Body of pancreas (tissue), 2 donors: ENCODE data around the genes NUDT16L1, DNAAF8 and DEXI.

GRCh38 chr16:4673767-4673999 is 19.7 kb upstream of the NUDT16L1 start:
- PRO-cap, result unidirectional peak, plus-strand start at chr16:4673833
- RAMPAGE, long total RNA, 2 experiments, result no peak in any of the 2 experiments

- PRO-cap, result bidirectional peak, plus-strand start at chr16:4693718, minus-strand start at chr16:4693431
- RAMPAGE, long total RNA, 2 experiments, result no peak in any of the 2 experiments
Observed at GRCh38 chr16:4693271-4694065, at the start of gene NUDT16L1. TSS of gene NUDT16L1 (plus strand) at chr16:4693562.

DNA sequence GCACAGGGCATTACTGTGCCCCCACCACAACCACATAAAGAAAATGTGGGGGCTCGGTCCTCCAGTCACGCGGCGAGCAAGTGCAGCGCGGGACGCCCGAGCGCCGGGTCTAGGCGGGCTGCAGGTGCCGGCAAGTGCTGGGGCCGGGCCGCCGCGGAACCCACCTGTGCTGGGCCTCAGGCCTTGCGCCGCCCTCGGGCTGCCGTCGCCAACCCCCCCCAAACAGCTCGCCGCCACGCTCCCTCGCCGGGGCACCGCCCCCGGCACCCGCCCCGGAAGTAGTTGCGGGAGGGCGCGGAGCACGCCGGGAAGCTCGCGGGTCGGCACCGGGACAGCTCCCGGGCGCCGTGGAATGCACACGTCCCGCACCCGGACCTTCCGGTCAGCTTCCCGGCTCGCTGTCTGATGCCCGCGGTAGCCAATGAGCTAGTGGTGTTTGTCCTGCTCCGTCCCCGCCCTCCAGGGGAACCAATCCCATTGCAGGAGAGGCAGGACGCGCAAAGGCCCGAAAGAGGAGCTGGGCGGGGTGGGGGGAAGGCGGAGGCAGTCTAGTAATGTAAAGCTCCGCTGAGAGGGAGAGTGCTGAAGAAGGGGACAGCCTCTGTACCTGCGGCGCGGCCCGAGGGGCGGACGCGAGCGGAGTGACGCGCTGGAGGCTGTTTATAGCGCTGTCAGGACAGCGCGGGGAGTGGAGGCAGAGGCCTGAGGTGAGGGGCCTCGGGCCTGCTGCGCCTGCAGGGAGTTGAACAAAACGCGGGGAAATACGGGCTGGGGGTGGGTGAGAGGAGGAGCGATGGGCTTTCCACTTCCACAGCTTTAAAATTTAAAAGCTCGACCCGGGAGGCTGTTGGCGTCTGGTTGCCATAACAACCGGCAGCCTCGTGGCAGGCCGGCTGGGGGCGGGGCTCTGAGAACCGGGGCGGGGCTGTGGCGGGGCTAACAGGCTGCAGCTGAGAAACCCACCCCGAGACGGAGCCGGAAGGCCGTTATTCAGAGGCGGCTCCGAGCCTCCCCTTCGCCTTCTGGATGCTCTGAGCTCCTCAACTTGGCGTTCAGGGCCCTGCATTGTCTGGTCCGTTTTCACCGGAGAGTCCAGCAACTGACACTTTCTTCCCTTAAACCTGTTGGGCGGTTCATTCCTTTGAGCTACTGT is at the start of gene DNAAF8:
TSS of gene DNAAF8 (plus strand) at position 546 of the 1,153 bp plus-strand sequence.
- PRO-cap, result bidirectional peak, plus-strand start at position 520 of the sequence, minus-strand start at position 210 of the sequence; unidirectional peak, plus-strand start at position 967 of the sequence
- RAMPAGE, long total RNA, 2 experiments, result start-site peak on the minus strand in 2 of 2 experiments, centred at positions 221 to 256 of the sequence, 97 to 110 reads per replicate

- PRO-cap, result unidirectional peak, plus-strand start at chr16:5098596
- RAMPAGE, long total RNA, 2 experiments, result no peak in any of the 2 experiments
Observed at GRCh38 chr16:5098412-5098856, 839 bp upstream of the EEF2KMT start.

DNA sequence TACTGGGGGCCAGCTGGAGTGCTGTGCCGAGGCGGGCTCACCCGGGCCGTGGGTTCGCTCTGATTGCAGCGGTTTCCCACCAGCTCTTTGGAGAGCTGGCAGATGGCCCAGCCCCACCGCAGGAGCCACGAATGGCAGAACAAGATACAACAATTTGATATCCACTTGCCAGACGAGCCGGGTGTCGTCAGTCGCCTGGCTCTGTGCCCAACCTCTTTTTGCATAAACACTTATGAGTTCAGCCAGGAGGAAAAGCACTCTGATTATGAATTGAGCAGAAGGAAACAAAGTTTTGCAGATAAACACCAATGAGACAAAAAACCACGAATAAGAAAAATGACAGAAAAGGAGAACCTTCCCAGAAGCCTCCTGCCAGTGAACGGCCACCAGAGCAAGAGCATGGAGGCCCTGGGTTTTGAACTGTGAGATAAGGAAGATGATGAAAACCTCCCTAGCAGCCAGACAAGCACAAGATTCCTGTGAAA is 19.9 kb upstream of the EEF2KMT start:
- PRO-cap, result no peak
- RAMPAGE, long total RNA, 2 experiments, result no peak in any of the 2 experiments

DNA sequence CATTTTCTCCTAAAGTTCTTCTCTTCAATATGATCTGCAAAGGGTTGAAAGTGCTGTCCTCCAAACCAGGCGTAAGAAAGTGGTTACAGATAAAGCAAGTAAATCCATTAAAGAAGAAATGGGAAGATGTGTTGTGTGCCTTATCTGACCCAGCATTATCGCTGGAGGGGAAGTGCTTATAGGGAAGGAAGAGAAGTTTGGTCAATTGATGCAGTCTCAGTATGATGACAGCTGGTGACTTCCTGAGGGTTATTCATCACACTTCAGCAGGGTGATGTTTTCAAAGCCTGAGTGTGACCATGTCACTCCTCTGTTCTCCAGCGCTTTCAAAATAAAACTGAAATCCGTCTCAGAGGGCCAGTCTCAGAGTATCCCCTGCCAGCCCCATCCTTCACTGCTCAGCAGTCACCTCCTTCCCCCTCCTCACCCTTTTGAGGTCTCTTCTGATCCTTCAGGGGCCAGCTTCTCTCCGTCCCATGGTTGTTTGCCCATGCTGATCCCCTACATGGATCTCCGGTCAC is 808.5 kb downstream of the RBFOX1 start:
- PRO-cap, result no peak
- RAMPAGE, long total RNA, 2 experiments, result no peak in any of the 2 experiments

DNA sequence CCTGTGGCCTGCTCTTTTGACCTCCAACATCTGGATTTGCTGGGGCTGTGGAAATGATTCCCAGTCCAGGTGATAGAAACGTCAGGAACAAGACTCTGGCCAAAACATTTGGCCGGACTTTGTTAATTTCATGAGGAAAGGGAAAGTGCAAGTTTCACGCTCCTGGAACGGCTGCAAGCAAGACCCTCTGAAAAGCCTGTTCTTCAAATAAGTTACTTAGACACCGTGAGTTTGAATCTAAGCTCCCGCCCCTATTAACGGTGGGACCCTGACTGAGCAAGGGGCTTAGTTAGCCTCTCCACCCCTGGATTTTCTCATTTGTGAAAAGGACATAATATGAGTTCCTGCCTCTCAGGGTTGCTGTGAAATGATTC is 42.4 kb downstream of the TMEM114 start:
- PRO-cap, result no peak
- RAMPAGE, long total RNA, 2 experiments, result no peak in any of the 2 experiments

- PRO-cap, result unidirectional peak, plus-strand start at chr16:8818873
- RAMPAGE, long total RNA, 2 experiments, result no peak in any of the 2 experiments
Observed at GRCh38 chr16:8818726-8819293, 21.2 kb downstream of the PMM2 start.

DNA sequence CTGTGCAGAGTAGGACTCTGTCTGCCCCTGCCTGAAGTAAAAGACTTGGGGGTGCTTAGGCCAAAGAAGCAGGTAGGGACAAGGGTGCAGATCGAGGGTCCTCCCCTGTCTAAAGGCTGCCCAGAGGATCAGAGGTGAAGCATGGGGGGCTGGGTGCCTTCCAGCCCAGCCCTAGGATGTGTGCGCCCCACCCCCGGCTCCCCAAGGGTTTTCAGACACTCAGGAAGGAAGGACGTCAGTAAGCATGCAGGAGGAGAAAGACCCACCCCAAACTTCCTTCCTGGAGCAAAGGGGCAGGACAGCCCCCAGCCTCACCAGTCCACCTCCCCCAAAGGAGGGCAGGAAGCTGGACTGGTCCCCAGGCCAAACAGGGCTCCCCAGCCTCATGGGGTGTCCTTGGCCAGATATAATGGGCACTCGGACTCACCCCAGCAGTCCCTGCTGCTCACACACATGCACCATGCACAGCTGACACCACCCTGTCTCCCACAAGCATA is 12.1 kb downstream of the CARHSP1 start:
- PRO-cap, result no peak
- RAMPAGE, long total RNA, 2 experiments, result no peak in any of the 2 experiments

DNA sequence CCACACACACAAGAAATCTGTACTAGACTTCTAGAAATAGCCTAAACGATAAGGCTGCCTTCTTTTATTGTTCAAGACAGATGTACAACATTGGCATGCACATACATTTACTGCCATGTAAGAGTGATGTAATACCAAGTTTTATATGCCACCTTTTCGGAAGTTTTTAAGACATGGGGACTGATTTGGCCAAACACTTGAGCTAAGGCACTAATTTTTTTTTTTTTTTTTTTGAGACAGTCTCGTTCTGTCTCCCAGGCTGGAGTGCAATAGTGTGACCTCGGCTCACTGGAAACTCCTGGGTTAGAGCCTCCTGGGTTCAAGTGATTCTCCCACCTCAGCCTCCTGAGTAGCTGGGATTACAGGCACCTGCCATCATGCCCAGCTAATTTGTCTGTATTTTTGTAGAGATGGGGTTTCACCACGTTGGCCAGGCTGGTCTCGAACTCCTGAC is 28.7 kb downstream of the USP7 start:
- PRO-cap, result no peak
- RAMPAGE, long total RNA, 2 experiments, result no peak in any of the 2 experiments

GRCh38 chr16:9078999-9079420 is 12.4 kb upstream of the HAPSTR1 start:
- PRO-cap, result no peak
- RAMPAGE, long total RNA, 2 experiments, result no peak in any of the 2 experiments

- PRO-cap, result no peak
- RAMPAGE, long total RNA, 2 experiments, result no peak in any of the 2 experiments
Observed at GRCh38 chr16:9105094-9106164, 14.0 kb downstream of the HAPSTR1 start.

DNA sequence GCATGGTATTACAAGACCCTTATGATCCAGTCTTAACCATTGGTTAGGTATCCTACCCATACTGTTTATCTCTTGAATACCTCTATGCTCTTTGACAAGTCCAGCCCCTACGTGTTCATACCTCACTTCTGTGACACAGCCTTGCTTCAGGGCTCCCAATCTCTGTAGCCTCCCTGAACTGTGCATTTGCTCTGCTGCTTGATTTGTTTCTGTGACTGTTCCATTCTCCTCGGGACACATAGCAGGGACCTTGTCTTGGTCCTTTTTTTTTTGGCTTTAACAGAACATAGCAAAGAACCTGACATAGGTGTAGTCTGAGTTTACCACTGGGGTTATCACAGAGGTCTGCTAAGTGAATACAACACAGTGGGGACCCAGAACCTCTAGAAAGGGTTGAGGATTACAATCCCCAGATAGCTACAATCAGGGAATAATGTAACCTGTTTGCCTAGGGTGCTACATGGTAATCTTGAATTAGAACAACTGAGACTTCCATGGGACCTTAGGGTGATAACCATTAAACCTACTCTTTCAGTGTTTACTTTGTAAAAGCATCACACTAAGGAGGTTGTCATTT is 16.3 kb downstream of the HAPSTR1 start:
- PRO-cap, result no peak
- RAMPAGE, long total RNA, 2 experiments, result no peak in any of the 2 experiments

GRCh38 chr16:10045849-10046161 is 136.4 kb downstream of the GRIN2A start:
- PRO-cap, result no peak
- RAMPAGE, long total RNA, 2 experiments, result no peak in any of the 2 experiments

DNA sequence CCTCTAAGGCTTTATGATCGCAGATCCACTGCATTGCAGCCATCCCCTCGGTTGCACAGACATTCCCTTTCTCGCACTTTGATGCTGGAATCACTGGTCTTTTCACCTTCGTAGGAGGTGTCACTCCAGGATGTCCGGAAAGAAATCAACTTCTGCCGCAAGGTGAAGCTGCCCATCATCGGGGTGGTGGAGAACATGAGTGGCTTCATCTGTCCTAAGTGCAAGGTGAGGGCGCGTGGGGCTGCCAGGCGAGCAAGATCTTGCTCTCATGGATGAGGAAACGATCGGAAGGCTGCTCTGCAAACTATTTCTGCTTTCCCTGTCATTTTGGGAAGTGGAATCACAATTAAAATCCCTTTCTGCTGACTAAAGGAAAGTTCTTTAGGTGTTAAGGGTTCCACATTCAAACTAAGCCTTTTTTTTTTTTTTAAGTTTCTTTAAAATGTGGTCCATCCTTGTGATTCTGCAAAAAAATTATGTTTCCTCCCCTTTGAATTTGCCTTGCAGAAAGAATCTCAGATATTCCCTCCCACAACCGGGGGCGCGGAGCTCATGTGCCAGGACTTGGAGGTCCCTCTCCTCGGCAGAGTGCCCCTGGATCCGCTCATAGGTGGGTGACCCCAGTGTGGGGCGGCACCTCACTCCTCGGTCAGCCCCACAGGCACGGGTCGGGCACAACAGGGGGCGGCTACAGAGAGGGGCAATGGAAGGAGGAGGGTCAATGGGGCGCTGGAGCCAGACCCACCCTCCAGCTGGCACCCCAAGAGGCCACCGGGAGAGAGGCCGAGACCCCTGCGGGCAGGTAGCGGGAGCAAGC is 17.8 kb downstream of the NUBP1 start:
- PRO-cap, result no peak
- RAMPAGE, long total RNA, 2 experiments, result no peak in any of the 2 experiments

DNA sequence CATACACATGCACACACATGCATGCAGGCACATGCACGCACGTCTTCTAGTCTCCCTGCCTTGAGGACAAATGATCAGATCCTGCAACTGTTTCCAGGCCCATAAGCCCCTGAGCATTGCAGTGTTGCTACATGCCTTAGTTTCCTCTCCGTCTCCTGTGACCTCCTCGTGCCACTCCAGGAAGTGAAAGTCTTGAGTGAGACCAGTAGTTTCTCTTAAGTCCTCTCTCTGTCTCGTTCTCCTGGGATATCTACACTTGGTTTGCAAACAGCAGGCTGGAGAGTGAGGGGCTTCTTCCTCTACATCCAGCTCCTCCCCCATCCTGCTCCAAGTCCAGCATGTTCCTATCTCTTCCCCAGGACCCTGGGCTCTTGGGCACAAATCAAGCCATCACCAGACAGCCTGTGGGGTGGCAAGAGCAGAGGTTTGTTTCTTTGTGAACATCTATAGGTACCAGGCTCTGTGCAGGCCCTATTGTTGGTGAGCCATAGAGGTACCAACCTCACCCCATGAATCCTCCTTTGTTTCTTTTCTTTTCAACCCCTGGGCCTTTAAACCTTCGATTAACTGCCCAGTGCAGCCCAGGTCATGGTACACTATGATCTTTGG is 8.4 kb downstream of the CIITA start:
- PRO-cap, result no peak
- RAMPAGE, long total RNA, 2 experiments, result no peak in any of the 2 experiments

DNA sequence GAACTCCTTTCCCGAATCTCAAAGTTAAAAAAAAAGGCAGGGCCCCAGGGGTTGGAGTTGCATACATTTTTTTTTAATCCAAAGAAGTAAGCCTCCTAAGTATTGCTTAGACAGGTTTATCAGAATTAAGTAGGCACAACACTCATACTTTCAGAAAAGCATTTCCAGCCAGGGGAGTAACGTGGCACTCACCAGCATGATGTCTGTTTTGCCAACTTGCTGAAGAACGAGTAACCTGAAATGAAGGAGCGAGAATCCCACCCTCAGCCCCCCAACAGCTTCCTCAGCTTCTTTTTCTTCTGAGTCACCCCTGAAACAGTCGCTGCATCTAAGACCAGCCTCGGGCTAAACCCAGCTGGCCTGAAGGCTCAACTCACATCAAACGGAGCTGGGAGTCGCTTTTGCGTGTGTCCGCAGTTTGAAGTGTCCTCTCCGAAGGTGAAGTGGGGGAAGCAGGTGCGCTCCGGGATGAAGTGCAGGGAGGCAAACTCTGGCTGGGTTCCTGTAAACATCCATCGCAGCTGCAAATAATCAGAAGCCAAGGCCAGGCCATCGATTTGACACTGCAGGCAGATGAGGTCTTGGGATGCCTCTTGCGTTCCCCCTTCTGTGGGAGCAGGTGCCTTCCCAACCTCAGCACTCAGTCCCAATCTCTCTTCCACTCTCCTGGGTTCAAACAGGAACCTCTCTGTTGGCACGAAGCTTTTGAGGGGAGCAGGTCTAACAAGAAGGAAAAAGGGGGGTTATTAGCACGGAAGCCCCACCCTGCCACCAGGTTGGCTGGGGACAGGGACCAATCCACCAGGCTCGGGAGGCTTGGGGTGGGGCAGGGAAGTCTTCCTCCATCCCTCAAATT is 13.2 kb downstream of the DEXI start:
- PRO-cap, result no peak
- RAMPAGE, long total RNA, 2 experiments, result no peak in any of the 2 experiments

DNA sequence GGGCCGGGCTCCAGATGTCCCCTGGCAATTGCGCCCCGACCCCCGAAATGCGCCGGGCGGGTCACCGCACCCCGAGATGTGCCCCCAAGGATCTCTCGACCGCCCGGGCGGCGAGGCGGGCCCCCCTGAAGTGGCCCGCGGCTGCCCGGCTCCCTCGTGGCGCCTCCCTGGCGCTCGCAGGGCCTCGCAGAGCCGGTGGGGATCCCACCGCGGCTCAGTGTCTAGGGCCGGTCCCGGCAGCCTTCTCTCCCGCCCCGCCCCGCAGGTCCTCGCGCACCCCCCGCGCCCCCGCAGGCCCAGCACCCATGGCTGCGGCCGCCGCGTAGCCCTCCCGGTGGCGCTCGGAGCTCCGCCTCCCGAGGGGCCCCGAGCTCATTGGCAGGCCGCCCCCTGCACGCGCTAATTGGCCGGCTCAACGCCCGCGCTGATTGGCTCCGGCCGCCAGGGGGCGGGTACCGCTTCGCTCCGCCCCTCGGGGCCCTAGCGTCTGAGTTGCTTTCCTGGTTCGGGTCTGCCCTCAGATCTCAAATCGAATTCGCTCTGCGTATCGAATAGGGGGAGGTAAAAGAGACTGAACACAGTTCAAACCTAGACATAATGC is at the start of gene DEXI:
TSS of gene DEXI (minus strand) at position 343 of the 601 bp plus-strand sequence.
- PRO-cap, result bidirectional peak, plus-strand start at position 468 of the sequence, minus-strand start at position 343 of the sequence
- RAMPAGE, long total RNA, 2 experiments, result start-site peak on the minus strand in 1 of 2 experiments, centred at position 339 of the sequence, 9 reads per replicate

- PRO-cap, result no peak
- RAMPAGE, long total RNA, 2 experiments, result no peak in any of the 2 experiments
Observed at GRCh38 chr16:10979577-10980731, 35.6 kb downstream of the CLEC16A start.

DNA sequence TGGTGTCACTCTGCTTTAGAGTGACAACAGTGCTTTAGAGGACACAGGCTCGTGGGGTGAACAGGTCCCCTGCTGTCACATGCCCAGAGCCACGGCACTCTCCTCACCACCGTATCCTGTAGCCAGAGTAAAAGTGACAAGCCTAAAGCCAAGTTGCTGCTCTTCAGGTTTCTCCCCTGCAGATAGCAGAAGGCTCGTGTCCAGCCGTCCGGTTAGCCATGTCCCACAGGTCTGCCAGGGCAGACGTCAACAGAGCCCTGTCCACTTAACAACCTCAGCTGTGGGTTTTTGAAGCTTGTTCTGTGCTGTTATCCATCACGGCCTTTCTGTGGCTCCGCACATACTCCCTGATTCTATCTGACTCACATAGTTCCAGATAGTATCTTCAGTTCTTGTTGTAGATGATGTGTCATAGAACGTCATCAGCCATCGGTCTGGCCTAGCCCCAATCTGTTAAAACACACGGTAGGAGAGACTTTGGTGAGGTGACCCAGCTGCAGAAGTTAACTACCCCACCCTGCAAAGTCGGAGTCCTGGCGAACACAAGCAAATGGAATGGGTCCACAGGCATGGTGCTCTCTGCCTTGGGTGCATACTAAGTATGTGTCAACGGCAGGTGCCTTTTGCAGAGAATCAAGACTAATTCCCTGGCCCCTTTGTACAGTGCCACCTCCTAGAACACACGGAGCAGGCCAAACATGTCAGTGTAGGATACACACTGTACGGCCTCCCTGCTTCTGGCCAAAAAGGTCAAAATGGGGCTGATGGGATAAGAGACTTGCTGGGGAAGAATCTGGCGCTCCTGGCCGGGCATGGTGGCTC is 100.5 kb downstream of the SOCS1 start:
- PRO-cap, result no peak
- RAMPAGE, long total RNA, 2 experiments, result no peak in any of the 2 experiments